ENCODE measurements around a stretch of chr18.

DNA sequence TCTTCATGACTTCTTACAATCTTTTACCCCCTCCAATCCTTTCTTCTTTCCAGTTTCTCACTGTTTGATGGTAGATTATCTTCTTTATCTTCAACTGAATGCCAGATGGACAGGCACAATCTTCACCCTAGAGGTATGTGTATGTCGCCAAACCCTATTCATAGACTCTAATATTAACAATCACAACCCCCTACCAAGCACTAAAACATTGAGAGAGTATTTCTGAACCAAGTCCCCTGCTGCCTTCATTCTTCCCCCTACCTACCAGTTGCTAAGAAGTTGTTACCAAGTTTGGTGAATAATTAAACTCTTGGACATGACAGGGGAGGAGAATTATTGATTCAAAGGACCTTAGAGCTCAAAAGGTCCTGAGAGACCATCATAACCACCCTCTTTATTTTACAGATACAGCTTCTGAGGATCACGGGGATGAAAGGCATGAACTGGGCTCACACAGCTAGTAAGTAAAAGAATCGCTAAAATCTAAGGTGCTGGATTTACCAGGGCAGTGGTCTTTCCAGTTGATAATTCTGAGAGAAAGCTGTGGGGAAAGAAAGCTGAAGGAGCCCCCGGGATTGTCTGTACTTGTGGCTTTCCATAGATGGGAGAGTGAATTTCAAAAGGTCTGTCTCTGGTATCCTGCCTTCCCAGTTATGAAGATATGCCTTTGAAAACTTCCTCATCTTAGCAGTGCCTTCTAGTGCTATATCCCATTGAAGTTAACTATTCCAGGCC lies 204.2 kb downstream of the PIK3C3 start:
- RRBS: no CpG with 5 or more reads among the region's 4 CpGs

GRCh38 chr18:42340445-42340928 lies 385.5 kb downstream of the PIK3C3 start:
- RRBS: no CpG with 5 or more reads among the region's 3 CpGs

- RRBS: no CpG with 5 or more reads among the region's 6 CpGs
These were observed 30.5 kb downstream of the SETBP1 start for GRCh38 chr18:44711082-44711610.

DNA sequence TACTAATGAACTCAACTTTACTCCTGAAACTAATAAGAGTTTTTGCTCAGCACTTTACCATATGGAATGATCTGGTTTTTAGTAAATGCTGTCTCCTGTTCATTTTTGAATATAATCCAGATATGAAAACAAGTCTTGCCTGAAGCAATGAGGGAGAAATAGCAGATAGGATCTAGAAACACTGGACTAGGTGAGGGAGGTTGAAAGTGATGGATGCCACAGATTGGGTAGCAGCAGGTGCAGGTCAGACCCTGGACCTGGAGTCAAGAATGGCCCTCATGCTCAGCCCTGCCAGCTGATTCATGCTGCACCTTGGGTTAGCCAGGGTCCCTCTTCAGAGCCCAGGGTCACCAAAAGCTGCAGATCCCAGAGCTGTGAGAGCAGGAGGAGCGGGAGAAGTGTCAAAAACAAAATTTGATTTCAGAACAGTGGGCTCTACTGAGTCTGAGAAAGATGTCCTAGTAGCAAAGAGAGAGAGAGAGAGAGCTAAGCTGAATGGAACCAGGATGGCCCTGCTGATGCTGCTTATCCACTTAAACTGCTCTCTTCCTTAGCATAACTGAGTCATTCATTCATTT lies 37.4 kb downstream of the SETBP1 start:
- RRBS: no CpG with 5 or more reads among the region's 1 CpG

GRCh38 chr18:44777646-44778316 lies 97.1 kb downstream of the SETBP1 start:
- RRBS: no CpG with 5 or more reads among the region's 9 CpGs

DNA sequence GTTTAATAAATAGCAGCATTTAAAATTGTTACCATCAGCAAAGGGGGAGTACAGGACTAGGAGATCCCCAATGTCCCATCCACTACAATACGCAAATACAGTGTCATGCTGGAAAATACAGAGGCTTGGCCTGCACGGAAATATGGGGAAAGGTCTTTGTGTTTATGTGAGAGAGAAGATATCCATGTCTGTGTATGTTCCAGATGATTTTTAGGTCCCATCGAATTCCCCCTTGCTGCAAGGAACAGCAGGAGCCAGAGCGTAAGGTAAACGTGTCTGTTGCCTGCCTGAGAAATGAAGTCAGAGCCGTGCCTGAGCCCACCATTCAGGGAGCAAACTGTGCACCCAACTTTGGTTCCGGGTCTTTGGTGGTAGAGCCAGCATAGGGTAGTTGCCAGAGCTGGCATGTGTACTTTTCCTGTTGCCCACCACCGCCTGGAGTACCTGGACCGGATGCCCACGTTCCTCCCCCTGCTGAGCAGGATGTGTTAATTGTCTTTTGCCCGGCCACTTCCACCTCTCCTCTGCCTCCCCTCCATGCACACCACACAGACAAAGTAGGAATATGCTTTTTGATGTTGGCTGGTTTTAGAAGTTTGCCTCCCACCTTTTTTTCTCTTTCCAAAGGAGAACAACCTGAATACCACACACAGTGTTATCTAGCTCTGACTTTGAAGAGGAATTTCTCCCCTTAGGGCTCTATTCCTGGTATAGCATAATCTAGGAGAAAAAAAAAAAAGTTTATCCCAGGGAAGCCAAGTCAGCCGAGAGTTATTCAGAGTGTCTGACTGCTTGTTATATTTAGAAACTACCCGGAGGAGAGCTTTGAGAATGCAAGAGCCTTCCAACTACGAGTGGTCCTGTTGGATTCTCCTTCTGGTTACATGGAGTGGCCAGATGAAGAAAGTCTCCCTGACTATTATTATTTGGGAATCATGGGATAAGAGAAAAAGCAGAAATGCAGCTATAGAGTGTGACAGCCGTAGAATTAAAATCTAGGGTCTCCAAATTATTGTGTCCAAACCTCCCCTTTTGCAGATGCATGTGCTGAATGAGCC lies 111.8 kb downstream of the SETBP1 start:
- RRBS: 79% methylated on average over 3 of the region's 15 CpGs

GRCh38 chr18:44961806-44962688 lies 281.4 kb downstream of the SETBP1 start:
- RRBS: no CpG with 5 or more reads among the region's 6 CpGs

DNA sequence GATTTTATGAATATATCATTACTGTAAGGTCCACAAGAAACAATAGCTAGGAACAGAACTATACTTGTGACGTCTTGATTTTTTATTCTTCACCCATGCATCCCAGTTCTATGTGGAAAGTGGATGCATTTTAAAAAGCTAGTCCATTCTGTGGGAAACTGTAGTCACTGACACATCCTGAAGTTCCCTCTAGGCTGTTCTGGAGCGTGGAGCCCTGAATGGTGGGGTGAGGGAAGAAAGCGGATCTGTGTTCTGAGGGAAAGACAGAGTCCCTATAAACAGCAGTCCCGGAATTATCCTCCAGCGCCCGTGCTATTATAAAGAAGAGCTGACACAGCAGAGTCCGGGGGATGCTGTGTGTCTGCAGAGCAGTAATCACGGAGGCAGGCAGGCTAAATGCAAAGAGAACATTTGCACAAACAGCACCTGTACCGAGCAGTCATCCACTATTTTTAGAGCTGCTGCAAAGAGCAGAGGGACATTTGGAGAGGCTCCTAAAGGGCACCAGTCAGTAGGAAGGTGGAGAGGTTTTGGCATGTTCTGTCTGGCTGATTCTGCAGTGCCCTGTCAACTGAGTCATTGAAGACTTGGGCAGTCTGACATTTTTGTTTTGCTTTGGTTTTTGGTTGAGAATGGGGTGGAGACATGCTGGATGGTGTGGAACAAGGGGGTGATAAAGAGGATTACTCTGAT lies 293.8 kb upstream of the SLC14A2 start:
- RRBS: 56% methylated on average over 3 of the region's 9 CpGs

- RRBS: no CpG with 5 or more reads among the region's 2 CpGs
These were observed 288.7 kb upstream of the SLC14A2 start for GRCh38 chr18:45326606-45326854.

GRCh38 chr18:45503747-45504232 lies 111.5 kb upstream of the SLC14A2 start:
- RRBS: no CpG with 5 or more reads among the region's 2 CpGs

GRCh38 chr18:45771285-45771828 lies 47.4 kb downstream of the SLC14A1 start:
- RRBS: no CpG with 5 or more reads among the region's 7 CpGs

DNA sequence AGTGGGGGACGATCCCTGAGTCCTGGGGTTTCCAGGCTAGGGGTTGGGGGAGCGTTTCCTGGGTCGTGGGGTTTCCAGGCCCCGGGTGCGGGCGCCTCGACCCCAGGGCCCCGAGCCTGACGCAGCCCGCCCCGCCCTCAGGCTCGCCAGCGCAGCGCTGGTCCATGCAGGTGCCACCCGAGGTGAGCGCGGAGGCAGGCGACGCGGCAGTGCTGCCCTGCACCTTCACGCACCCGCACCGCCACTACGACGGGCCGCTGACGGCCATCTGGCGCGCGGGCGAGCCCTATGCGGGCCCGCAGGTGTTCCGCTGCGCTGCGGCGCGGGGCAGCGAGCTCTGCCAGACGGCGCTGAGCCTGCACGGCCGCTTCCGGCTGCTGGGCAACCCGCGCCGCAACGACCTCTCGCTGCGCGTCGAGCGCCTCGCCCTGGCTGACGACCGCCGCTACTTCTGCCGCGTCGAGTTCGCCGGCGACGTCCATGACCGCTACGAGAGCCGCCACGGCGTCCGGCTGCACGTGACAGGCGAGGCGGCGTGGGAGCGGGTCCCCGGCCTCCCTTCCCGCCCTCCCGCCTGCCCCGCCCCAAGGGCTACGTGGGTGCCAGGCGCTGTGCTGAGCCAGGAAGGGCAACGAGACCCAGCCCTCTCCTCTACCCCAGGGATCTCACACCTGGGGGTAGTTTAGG lies 12.0 kb downstream of the SIGLEC15 start:
- RRBS: 20% methylated on average over 32 of the region's 82 CpGs

DNA sequence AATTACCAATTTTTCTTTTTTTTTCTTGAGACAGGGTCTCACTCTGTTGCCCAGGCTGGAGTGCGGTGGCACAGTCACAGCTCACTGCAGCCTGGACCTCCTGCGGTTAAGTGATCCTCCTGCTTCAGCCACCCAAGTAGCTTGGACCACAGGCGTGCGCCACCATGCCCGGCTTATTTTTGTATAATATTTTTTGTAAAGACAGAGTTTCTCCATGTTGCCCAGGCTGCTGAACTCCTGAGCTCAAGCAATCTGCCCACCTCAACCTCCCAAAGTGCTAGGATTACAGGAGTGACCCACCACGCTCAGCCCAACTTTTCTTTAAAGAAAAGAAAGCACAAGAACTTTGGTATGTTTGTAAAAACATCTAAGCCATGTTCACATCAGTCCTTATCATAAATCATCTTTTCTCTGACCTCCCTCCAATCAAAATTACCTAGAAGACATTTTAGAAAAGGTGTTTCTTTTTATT lies 70.6 kb downstream of the EPG5 start:
- RRBS: no CpG with 5 or more reads among the region's 6 CpGs

- RRBS: no CpG with 5 or more reads among the region's 9 CpGs
These were observed 12.7 kb downstream of the EPG5 start for GRCh38 chr18:45954088-45955258.

DNA sequence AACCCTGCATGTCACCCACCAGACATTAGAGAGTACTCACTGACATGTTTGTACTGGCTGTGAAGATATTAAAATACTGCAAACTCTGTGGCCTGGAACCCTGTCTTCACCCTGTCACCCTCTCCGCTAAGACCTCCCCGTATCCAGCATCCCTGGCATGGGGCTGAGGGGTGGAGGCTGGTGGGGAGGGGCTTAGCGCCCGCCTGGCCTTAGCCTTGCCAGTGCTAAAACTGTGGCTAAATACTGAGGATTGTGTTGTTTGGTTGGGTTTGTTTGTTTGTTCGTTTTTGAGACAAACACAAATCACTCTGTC lies 1.9 kb downstream of the PSTPIP2 start:
- RRBS: no CpG with 5 or more reads among the region's 5 CpGs

- RRBS: 100% methylated on average over 1 of the region's 5 CpGs
These were observed 5.5 kb upstream of the PSTPIP2 start for GRCh38 chr18:46077334-46078097.

DNA sequence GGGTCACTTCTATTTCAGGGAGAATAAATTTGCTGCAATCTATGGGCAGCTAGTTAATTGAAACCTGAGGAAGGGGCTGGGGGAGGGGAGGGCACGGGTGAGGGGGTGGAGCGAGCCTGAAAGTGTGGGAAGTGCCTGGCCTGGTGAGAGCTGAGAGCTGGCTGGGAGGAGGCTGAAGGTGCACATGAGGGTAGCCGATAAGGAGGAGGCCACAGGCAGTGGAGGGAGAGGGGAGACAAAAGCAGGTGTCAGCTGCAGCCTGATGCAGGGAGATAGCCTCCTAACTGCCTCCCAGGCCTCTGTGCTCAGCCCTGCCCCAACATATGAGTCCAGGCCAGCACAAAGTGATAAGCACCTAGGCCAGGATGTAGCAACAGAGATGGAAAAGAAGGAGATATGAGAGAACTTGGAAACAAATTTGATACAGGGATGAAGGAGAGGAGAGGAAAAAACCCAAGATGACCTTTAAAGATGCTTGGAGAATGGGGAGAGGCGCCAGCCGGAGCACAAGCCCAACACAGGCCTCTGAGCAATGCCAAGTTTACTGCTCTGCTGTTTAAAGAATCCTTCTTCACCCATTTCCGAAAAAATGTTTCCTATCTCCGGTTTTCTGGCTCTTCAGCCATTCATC lies 20.5 kb upstream of the C18orf25 start:
- RRBS: 78% methylated on average over 3 of the region's 7 CpGs

GRCh38 chr18:46264141-46264977 lies 69.5 kb upstream of the RNF165 start:
- RRBS: no CpG with 5 or more reads among the region's 4 CpGs

- RRBS: no CpG with 5 or more reads among the region's 8 CpGs
These were observed 132.4 kb downstream of the RNF165 start for GRCh38 chr18:46466104-46466779.

DNA sequence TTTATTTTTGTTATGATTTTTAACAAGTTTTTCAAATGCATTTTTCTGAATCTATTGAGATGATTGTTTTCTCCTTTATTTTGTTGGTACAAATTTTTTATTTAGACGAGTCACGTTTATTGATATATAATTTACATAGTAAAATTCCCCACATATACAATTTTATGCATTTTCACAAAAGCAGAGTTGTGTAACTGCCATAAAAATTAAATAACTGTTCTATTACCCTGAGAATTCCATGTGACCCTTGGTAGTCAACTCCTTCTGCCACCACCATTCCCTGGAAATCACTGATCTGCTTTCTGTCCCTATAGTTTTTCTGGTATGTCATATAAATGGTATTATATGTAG lies 26.2 kb upstream of the ST8SIA5 start:
- RRBS: no CpG with 5 or more reads among the region's 2 CpGs